ENCODE data around the genes MBOAT2 and GRHL1.

- RRBS = 1% methylated on average over 44 of the region's 104 CpGs
Measured at GRCh38 chr2:9003515-9004249, at the start of gene MBOAT2. Gene MBOAT2, minus strand, starts transcription at chr2:9003684.

- RRBS = no CpG with 5 or more reads among the region's 1 CpG
Measured at GRCh38 chr2:9178231-9178744, 28.3 kb upstream of the ASAP2 start.

DNA sequence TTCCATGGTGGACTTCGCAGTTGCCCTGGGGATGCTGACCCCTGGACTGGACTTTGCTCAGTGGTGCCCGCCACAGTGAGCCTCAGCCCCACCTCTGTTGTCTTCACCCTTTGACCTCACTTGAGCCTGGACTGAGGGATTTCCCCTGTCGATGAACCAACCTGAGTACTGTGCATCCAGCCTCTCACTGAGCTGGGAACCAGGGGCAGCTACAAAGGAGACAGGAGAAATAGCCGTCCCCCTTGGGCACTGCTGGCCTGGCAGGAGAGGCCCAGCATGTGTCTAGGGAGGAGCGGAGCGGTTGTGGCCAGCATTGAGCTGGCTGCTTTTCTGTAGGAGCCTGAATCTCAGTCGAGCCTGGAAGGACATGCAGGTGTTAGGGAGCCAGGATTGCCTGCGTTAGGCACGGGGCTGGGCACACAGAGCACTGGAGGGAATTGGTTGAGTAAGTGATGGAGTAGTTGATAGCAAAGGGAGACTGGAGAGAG, 22.7 kb downstream of the ASAP2 start:
- RRBS = no CpG with 5 or more reads among the region's 9 CpGs

- RRBS = no CpG with 5 or more reads among the region's 6 CpGs
Measured at GRCh38 chr2:9238862-9239155, 32.2 kb downstream of the ASAP2 start.

DNA sequence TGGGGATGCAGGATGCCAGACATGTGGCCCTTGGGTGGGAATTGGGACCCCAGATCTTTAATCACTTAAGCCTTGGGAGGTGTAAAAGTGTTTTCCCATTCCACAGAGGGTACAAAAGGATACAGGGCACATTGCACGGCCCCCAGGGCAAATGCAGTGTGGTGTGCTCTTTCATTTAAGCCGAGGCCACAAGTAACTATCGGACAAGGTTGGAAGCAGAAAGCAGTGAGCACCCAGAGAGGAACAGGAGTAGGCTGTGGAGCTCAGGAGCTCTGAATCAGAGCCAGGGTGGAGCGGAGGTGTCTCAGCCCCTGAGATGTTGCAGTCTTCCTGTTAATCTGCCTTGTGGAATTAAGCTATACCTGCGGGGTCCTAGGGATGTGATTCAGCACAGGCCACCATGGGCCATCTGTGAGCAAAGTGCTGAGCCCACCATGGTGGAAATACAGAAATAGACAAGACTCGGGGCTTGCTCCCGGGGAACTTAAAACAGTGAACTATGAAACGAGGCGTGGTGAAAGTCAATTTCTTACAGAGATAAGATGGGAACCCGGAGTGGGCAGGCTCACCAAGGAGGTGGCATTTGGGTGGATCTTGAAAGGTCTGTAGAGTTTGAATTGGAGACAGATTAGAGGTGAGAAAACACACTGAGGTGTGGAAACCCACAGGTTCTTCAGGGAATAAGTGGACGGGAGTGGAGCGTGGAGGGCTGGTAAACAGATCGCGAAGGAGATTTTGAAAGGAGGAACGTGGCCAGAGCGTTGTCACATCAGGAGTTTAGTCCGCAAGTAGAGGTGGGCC, 44.0 kb downstream of the ASAP2 start:
- RRBS = 96% methylated on average over 3 of the region's 17 CpGs

DNA sequence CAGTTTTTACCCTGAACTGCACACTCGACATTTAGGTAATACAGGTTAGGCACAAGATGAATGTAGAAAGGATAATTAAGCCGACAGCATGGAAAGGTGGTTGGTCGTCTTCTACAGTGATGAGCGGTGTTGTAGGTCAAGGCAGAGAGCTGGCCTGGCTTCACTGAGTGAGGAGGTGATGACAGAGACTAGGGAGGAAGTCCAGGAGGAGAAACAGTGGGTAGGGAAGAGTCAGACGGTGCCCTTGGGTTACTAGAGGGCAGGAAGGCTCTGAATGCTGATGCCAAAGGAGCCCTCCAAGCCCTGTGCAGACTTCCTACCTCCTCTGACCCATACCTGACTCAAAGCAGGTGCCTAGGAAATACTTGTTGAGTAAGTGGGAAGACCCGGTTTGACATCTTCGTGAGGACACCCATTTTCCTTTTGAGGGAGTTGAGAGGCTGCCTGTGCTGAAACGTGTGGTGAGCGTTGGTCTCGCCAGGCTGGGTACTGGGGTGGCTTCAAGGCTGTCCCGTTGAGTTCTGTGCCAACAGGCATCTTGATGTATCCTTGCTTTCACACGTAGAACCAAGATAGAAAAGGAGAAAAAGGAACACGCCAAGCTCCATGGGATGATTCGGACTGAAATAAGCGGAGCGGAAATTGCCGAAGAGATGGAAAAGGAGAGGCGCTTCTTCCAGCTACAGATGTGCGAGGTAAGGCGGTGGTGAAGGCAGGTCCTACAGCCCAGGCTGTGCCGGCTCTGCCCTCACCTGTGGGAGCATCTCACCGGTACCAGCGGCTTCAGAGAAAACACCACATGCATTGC, 100.6 kb downstream of the ITGB1BP1 start:
- RRBS = no CpG with 5 or more reads among the region's 23 CpGs

DNA sequence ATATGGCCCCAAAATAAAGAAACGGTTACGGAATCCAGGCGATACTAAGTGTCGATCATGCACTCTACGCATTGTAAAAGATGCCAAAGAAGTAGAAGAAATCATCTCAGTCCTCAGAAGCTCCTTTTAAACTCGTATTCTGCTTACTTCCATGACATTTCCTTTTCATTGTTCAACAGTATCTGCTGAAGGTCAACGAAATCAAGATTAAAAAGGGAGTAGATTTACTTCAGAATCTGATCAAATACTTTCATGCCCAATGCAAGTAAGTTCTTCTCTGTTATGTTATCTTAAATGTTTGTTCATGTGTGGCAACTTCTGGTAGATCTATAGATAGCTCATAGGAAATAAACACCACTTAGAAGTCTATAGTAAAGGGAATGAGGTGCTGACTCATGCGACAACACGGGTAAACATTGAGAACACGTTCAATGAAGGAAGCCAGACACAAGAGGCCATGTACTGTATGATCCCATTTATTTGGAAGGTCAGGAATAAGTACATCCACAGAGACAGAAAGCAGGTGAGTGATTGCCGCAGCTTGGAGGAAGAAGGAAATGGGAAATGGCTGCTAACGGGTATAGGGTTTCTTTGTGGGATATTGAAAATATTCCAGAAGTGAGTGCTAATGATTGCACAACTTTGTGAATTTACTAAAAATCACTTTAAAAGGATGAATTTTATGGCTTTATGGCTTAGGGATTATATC, 95.5 kb downstream of the ITGB1BP1 start:
- RRBS = no CpG with 5 or more reads among the region's 12 CpGs

DNA sequence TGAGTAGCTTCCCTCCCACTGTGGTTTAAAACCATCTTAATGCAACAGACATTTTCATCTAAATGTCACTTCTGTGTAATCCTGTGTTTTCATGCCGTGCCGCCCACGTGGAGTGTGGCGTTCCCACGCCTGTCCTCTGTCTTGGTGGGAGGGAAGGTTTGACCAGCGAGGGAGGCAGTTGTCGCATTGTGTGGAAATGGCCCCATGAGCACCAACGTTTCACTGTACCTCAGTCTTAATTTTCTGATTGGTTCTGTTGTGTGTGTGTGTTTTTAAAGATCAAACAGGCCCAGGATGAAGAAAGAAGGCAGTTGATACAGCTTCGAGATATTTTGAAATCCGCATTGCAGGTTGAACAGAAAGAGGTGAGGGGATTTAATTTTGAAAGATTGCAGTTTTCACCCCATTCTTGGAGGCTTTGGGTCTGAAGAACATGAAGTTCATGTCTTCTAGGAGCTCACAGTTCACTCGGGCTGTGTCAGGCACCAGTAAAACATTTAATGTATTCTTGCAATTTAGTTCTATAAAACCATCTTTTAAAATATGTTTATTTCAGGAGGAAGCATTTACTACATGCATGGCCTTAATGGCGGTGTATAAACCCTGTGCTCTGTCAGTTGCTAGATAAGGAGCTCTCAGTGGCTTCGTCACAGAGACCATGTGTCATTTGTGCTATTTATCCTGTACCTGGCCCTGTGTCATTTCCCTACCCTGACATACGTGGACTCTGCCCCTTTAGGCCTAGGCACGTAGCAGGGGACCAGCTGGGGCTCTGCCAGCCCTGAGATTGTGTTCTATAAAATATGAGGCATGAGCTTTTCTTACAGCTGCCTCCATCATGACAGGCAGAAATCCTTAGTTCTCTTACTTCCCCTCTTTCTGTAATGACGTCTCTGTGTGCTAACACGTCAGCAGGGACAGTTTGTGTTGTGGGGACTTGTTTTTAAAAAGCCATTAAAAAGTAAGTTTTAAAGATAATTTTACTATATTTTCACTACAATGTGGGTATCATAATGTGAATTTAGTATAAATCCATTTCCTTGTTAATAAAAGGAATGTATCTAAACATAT, 88.2 kb downstream of the ITGB1BP1 start:
- RRBS = no CpG with 5 or more reads among the region's 17 CpGs

DNA sequence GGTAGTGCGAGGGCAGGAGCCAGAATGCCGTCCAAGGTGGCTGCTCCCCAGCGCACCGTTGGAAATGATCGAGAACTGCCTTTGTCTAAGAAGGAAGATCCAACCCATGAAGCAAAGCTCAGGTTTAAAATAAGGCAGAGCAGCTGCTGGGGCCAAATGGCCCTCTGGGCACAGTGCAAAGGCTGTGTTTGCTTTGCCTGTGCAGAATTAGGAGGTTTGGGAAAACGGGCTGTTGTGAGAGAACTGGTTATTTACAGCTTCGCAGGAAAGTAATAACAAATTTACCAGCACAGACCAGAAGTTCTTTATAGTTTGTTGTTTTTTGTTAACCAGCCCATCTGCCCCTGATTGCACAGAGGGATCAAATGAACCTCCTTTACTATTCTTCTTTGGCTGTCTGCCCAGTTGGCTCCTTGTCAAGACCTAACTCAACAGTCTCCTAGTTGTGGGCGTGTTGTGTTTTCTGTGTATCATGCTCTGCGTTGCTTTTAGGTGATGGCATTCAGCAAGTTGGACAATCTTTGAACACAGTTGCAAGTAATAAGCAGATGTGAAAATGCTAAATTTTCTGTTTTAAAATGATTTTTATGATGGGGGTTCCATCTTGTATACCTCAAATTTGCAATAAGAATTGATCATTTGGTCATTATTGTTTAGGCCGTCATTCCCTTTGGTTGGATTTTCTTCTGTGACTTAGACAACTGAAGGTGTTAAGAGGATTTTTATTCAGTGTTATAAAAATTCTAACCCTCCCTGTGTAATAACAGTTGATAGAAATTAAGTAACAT, 86.3 kb downstream of the ITGB1BP1 start:
- RRBS = no CpG with 5 or more reads among the region's 10 CpGs

GRCh38 chr2:9351491-9352205, 71.7 kb downstream of the ITGB1BP1 start:
- RRBS = no CpG with 5 or more reads among the region's 7 CpGs

DNA sequence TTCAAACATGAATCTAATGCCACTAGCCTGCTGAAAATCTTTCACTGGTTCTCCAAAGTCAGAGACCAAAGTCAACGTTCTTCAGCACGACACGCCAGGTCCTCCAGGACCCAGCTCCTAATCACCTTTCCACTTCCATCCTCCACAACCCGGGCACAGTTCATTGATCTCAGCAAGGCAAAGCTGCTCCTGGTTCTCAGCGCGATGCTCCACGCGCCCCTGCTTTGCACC, 1.2 kb downstream of the ITGB1BP1 start:
- RRBS = 10% methylated on average over 5 of the region's 8 CpGs

- RRBS = 10% methylated on average over 1 of the region's 17 CpGs
Measured at GRCh38 chr2:9422435-9422813, 904 bp downstream of the ITGB1BP1 start.

- RRBS = no CpG with 5 or more reads among the region's 1 CpG
Measured at GRCh38 chr2:9527576-9527944, 28.1 kb downstream of the ADAM17 start.

DNA sequence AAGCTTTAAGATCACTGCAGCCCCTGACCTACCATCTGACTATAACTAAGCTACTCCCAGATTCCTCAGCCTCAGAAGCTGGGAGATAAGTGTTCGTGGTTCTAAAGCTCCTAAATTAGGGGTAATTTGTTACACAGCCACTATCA, 3.5 kb upstream of the ADAM17 start:
- RRBS = no CpG with 5 or more reads among the region's 1 CpG

DNA sequence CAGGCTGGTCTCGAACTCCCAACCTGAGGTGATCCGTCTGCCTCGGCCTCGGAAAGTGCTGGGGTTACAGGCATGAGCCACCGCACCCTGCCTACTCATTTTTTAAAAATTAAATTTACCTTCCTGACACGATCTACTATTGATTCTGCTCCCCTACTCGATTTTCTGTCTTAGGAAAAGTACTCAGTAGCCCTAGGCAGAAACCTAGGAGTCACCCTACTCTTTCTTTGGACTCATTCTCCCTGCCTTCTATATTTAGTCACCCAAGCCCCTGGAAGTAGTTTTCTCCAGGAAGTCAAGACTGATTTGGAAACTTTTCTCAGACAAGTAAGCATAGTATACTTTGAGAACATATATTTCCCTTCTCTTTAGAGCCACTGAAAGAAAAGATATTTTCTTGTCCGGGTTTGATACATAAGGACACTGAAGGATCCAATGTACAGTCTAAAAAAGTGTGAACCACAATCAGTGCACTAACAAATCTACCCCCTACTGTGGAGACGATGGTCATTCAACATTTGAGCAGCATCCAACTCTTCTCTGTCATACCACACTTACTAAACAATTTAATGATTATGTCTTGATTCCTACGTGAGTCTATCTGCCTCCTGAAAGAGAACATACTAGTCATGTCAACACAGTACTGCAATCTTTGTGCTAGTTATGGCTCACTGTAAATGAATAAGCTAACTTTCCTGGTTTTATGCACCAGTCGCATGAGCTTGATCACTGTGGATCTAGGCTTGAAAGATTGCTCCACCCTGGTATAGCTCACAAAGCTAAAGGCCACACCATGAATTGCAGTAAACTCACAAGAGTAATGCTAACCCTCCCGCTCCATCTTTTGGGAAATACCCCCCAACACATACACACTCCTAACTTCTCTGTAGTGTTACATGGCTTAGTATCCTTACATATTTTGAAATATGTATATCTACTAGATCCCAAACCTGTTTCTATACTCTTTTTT, 19.8 kb downstream of the YWHAQ start:
- RRBS = no CpG with 5 or more reads among the region's 12 CpGs

DNA sequence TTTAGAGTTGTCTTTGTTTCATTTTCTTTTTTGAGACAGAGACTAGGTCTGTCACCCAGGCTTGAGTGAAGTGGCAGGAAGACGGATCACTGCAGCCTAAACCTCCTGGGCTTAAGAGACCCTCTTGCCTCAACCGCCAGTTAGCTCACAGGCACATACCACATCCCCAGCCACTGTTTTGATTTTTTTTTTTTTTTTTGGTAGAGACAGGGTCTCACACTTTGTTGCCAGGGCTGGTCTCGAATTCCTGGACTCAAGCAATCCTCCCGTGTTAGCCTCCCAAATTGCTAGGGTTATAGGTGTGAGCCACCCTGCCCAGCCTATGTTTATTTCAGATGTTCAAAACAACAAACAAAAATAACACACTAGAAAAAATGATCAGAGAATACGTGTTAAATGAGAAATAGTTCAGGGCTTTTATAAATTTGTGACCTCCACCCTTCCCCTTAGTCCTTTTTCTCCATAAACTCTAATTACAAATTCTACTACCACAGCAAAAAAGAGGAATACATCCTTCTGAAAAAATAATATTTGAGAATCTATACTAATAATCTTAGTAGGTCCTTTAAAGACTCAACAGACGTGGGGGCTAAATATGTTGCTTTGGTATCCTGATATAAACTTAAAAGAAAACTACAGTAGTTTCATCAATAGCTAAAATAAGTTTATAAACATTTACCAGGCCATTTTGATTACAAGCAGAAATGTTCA, 12.1 kb downstream of the YWHAQ start:
- RRBS = no CpG with 5 or more reads among the region's 6 CpGs

DNA sequence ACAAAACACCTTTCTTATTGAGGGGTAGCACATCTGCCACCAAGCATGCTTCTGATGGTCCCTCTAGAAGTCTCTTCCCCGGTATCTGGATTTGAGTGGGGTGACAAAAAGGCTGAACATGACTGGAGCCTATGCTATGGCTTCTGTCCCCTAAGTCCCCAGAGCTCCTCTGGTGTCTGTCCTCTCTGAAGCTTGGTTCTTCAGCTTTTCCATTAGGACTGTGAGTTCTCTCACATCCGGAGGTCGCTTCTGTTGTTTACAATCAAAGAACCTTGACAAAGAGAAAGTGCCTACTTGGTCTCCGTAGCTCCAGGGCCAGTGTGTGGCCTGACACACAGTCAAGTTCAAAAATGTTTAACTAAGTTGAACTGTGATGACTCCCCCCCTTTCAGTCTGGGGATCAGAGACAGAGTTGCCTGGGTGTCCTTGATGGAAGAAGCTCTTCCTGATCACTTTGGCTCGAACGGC, 26.2 kb upstream of the YWHAQ start:
- RRBS = no CpG with 5 or more reads among the region's 6 CpGs

GRCh38 chr2:9798715-9799567, 44.3 kb upstream of the TAF1B start:
- RRBS = no CpG with 5 or more reads among the region's 17 CpGs

GRCh38 chr2:9934819-9935497, 16.5 kb upstream of the GRHL1 start:
- RRBS = no CpG with 5 or more reads among the region's 4 CpGs

DNA sequence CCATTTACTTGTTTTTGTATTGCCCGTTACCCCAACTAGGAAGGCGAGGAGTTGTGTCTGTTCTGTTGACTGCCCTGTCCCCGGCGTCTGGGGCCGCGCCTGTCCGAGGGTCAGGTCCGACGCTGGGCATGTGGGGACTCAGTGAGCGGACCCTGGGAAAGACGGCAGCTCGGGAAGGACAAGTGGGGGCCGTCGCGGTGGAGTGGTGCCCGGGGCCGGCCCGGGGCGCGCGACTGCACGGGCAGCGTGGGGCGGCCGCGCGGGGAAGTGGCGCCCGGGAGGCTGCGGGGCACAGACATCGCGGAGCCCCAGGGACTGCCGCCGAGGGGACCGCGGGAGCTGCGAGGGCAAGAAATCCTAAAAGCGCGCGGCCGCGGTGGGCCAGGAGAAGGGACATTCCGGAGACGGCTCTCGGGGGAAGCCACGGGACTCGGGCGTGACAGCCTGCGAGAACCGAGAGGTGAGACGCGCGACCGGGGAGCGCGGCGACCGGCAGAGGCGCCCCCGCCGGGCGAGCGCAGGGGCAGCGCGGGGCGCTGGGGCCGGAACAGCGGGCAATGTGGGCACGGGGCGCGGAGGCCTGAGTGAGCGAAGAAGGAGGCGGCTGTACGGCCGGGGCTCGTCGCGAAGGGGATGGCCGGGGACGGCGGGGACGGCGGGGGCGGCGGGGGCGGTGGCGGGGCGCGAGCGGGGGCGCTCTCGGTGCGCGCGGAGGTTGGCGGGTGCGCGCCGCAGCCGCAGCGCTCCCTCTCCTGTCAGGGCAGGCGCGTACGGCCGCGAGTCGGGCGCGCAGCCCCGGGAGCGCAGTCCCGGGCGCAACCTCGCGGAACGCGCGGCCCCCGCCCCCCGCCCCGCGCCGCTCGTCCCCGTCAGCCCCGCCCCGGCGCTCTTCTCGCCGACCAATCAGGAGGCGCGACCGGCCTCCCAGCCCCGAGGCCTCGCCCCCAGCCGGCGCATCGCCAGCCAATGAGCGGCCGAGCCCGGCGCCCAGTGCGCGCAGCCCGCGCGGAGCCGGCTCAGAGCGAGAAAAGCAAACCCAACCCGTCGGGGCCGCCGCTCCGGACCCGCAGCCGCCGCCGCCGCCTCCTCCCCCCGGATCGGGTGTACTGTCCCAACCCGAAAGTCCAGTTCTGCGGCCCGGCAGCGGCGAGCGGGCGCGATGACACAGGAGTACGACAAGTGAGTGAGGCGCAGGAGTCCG, at the start of gene GRHL1:
GRHL1 (plus strand) TSS at position 1,019 of the 1,201 bp plus-strand sequence.
- RRBS = 2% methylated on average over 80 of the region's 172 CpGs

Data from HGPS cell (cell line).